Amniotic epithelial cell (primary cell): Measurements from ENCODE around the genes KRT84 and KRT75.

DNA sequence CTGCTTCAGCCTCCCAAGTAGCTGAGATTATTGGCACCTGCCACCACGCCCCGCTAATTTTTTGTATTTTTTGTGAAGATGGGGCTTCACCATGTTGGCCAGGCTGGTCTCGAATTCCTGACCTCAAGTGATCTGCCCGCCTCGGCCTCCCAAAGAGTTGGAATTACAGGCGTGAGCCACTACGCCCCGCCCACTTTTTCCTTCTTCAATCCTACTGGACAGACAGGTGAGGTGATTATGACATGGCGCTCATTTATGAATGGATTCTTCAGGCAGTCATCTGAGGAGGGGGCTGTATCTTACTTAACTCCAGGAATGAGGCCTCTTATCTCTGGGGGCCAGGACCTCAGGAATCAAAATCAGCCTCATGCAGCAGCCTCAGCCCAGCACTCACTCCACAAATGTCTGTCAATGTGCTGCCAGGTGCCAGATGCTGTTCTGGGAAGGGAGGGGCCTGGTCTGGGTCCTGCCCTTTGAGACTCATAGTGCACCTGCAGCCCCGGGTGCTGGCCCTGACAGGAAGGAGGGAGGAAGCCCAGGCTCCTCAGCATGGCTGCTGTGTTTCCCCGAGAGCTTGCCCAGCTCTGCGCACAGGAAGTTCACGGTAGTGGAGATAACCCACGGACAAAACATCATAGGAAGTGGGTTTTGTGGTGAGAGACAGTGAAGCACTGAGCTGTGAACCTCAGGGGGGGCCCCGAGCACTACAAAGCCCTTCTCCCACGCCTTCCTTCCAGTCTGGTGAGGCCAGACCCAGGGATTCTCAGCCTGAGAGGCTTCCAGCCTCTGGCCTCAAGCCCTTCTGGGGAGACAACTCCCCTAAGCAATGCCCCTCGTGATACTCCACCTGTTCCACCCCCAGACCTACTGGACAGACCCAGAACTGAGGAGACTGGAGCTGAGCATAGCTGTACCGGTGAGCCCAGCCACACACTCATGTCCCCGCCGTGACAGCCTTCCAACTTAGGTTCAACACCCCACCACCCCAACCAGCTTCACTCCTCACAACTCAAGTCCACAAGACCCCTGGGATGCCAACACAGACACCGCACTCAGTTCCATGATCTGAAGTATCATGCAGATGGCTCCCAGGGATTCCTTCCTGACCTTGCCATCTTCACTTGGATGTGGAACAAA is 22.3 kb downstream of the GALNT6 start:
- RRBS = no CpG with 5 or more reads among the region's 21 CpGs

- RRBS = no CpG with 5 or more reads among the region's 7 CpGs
Measured at GRCh38 chr12:51399724-51400247, 8.6 kb upstream of the GALNT6 start.

DNA sequence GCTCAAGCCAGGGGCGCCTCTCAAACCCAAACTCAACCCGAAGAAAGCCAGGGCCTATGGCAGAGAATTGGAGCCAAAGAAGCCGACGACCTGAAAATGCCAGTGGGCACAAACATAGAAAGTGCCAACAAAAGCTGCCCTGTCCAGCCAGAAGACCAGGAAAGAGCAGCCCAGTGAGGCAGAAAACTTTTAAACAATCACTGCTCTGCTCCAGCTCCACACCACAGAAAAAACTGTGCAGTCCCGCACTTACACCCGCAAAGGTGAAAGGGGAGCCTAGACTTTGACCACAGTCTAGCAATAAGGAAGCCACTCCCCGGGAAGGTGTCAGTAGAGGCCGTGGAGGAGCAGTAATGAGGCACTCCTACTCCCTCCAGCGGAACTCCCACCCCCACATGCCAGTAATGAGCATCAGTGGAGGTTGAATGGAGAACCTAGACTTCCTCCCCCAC is 6.0 kb upstream of the ACVRL1 start:
- RRBS = no CpG with 5 or more reads among the region's 9 CpGs

GRCh38 chr12:51909953-51910500 is 2.7 kb downstream of the ACVRL1 start:
- RRBS = no CpG with 5 or more reads among the region's 5 CpGs

DNA sequence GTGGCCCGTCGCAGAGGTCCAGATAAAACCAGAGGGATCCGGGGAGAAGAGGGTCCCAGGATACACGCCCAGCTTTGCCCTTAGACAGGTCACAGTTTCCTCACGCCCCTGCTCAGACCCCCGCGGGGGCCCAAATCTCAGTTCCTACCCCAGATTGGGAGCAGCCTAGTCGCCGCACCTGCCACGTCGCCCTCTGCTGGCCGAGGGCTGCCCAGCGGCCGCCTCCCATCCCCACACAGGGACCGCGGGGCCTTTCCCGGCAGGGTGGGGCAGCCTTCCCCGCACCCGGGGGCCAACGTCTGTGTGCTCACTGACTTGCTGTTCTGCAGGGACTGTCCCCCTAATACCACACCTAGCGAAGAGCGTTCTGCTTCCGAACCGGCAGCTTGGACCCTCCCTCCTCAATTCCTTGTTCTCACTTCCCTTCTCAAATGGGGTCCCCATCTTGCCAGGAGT is 16.1 kb downstream of the ACVRL1 start:
- RRBS = 28% methylated on average over 9 of the region's 24 CpGs

DNA sequence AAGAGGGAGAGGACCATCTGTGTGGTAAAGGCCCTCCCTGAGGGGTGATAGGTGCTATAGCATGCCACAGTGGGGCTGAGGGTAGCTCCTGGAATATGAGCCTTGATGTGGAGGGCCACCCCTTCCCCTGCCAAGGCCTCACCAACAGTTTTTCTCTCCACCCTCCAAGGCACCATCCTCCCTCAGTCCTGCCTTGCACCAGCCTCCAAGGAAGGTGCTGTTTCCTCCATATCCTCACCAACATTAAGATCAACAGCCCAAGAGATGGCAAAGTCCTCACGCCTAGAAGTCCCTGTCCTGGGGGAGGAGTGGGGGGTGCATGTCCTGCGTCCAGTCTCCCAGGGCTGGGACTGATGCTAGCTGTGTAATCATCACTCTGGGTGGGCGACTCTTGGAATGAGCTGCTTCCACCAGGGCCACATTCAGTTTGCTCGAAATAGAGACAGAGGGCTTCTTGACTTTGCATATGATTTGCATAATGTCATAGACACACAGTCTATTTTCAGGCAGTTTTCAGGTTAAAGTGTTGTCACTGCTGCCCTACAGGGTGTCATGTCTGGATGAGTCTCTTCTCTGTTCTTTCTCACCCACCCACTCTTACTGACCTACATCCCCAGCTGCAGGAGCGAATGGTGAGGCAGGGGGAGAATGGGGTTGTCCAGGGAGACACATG is 17.4 kb downstream of the ACVRL1 start:
- RRBS = no CpG with 5 or more reads among the region's 5 CpGs

DNA sequence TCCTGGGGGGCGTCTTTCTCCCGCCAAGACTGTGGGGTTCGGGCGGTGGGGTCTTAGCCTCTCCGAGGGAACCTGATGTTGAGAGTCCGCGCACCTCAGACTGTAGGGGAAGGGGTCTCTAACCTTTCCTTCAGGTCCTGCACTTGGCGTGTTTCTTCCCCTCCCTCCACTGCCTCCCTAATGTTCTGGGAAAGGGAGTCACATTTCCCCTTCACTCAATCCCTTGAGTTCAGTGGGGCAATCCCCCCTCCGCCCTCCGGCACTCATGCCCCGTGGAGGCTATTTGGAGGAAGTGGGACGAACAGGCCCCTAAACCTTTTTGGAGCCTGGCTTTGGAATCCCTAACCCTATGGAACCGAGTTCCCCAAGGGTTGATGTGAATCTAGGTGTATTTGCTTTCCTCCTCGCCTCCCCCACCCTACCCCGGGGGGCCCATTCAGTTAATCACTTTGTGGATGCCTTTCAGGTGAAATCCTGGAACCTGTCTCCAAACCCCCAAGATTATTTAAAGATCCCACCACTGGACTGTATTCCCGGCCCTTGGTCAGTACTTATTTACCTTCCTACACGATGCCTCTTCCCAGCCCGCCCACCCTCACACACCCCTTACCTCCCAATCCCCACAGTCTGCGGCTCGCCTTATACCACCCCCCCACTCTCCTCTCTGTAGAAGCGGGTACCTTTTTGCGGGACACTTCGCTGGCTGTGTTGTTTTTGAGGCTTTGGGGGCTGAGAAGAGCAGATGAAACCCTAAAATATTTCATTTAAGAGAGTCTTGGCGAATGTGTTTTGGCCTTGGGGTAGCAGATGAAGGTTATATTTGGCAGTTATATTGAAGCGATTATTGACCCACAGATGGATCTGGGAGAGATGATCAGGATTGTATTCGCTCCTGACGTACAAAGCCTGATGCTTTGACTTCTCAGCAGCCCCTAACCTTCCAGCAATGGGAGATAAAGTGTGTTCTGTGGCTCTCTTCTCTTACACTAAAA is 1.0 kb downstream of the ACVR1B start:
- RRBS = no CpG with 5 or more reads among the region's 27 CpGs

- RRBS = no CpG with 5 or more reads among the region's 4 CpGs
Measured at GRCh38 chr12:52020000-52020548, 13.3 kb downstream of the TAMALIN start.

GRCh38 chr12:52037624-52037966 is 13.6 kb upstream of the NR4A1 start:
- RRBS = 2% methylated on average over 5 of the region's 20 CpGs

- RRBS = 94% methylated on average over 4 of the region's 28 CpGs
Measured at GRCh38 chr12:52043848-52044882, 7.1 kb upstream of the NR4A1 start.

GRCh38 chr12:52081862-52082859 is 2.7 kb downstream of the SMIM41 start:
- RRBS = 0% methylated on average over 1 of the region's 19 CpGs

DNA sequence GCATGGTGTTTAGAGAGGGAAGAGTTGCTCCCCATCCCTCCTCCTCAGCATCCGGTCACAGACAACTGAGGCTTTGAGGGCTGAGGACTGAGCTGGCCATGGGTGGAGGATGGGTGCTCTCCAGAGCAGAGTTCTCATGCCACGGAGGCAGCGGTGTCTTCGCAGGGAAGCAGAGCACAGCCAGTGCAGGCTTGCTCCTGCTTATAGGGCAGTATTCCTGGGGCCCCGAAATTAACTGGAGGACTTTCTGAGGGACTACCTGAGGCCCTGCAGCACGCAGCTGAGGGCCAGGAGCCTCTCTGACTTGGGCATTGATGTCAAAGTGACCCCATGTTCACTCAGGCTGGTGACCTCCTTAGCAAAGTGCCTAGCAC is 49.2 kb downstream of the KRT80 start:
- RRBS = no CpG with 5 or more reads among the region's 6 CpGs

- RRBS = no CpG with 5 or more reads among the region's 19 CpGs
Measured at GRCh38 chr12:52202088-52202972, 10.5 kb upstream of the KRT80 start.

DNA sequence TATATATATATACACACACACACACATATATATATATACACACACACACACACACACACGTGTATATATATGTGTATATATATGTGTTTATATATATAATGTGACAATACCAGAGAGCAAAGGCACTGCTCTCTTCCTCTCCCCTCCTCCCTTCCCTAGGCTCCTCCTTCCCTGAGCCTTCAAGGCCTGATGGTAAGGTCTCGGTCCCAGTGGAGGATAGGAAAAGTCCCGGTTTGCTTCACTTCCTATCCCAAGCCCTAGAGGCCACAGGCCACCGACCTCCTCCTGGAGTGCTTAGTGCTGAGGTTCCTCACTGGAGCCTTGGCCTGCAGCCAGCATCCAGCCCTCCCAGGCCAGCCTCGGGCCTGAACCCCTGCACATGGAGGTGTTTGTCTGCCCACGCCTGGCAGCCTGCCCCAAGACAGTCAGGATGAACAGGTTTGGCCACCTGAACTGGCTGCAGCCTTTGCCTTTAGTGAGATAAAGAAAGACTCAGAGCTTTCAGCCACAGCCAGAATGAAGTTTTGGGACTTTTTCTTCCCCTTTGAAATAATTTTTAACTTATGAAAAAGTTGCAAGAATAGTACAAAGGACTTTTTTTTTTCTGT is 15.9 kb upstream of the KRT7 start:
- RRBS = no CpG with 5 or more reads among the region's 6 CpGs

GRCh38 chr12:52230810-52231387 is 2.1 kb upstream of the KRT7 start:
- RRBS = no CpG with 5 or more reads among the region's 4 CpGs

DNA sequence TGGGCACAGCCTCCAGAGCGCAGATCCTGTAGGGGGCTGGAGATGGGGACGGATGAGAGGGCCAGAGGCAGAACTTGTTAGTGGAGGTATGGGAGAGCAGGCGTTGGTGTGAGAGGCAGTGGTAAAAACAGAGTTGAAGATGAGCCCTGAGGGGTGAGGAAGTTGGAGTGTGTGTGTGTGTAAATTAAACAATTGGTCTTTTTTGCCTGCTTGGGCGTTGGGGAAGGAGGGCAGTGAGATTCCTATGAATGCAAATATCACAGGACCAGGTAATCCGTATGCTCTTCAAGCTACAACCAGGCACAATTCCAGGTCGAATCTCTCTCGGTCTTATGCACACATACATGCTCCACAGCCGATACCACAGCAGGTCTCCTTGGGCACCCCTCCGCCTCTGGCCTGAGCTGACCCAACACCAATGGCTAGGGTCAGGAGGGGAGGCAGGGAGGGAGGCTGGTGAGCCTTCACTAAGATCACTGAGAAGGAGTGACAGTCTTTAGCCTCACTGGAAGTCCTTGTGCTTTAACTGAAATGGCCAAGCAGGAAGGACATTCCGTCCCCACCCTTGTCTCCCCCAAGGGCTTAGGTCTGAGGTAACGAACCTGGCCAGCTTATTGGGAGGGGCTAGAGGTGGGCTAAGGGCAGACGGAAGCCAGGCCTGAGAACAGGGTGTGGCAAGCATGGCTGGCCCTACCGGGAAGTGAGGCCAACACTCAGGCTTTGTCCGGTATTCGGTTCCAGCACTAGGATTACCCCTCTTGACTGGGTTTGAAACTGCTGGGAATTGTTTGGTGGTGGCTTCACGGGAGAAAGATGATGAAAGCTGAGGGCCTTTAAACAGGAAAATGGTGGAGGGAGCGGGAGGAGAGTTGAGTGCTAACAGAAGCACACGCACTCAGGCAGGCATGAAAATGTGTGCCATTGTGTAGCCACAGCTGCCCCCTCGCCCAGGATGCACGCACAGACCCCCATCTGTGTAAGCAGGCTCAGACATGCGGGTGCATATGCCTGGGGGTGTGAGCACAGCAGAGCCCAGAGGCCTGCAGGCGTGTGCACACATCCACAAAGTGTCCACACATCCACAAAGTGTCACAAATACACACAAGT is 1.3 kb upstream of the KRT7 start:
- RRBS = no CpG with 5 or more reads among the region's 22 CpGs

- RRBS = no CpG with 5 or more reads among the region's 19 CpGs
Measured at GRCh38 chr12:52245181-52245752, 12.2 kb downstream of the KRT7 start.

DNA sequence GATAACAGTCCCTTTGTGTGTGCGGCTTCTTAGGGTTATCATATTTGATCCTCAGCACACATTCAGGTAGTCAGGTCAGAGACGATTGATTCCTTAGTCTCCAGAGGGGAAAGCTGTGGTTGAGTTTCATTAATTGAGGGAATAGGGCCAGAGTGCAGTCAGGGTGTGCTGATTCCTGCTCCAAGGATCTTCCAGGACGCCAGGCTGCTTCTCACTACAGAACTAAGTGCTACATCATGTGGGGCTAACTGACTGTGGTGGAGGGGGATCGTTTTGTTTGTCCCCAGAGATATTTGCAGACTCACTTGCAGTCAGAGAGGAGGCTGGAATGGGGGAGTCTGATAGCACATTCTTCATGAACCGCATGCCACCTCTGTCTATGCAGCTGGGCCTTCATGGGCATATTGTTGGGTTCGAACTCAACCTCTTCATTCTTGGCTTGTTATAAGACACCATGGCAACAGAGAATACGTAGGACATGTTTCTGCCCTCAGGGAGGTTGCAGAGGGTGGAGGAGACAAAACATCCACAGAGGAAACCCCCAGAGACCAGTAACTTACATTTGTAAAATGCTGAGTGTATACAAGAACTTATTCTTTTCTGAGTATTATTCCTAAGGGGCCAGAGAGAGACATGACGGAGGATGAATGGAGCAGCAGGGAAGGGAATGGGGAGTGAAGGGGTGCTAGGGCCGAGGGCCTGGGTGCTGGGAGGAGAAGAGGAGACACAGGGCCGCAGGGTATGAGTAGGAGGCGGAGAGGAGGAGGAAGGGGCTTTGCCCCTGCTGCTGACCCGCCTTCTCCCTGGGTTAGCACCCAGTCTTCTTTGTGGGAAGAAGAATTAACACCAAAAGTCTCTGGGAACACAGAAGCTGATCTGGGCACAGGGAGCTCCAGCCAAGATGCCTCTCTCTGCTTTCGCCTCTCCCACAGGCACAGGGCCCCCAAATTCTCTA is 13.1 kb downstream of the KRT7 start:
- RRBS = no CpG with 5 or more reads among the region's 13 CpGs

DNA sequence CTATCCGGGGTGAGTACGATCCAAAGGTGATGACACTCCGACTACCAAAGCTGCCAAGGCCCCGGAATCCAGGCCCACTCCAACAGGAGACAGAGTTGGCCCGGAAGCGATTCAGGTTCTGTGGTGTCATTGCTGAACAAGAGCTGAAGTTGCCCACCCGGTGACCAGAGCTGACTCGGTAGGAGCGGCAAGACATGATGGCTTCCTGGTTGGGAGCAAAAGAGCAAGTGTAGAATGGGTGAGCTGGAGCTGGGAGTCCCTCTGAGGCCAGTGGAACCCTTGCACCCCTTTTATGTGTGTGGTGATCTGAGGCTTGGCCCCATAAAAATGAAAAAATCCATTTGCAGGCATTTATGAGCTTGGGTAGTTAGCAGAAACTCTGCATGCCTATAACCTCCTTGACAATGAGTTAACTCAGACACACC is at the start of gene KRT84:
TSS of gene KRT84 (minus strand) at position 263 of the 425 bp plus-strand sequence.
- RRBS = 95% methylated on average over 6 of the region's 9 CpGs

DNA sequence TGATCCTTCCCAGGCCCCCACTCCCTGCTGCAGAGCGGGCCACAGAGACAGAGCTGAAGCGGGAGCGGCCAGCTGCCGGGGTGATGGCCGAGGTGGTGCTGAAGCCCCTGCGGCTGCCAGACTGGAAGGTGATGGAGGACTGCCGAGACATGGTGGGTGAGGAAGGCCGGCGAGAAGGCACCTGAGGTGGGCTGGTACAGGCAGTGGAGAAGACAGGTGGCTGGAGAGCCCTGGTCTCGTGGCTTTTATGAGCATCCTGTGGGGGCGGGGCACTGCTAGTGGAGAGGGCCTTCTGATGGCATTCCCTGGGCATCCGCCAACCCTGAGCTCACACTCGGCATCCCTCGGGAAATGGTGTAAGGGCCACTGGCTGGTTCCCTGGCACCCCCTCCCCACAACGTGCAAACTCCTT is at the start of gene KRT75:
TSS of gene KRT75 (minus strand) at position 218 of the 412 bp plus-strand sequence.
- RRBS = 89% methylated on average over 3 of the region's 15 CpGs